Skeletal muscle tissue (tissue), 7 donors: ENCODE data around the genes DLEC1 and ACVR2B.

- PRO-cap, 3 experiments: no peak in any of the 3 experiments
- RAMPAGE, long total RNA: no peak
- RRBS, 2 experiments: no CpG with 5 or more reads among the region's 9 CpGs
Observed at GRCh38 chr3:33412383-33413087, 27.7 kb downstream of the UBP1 start.

DNA sequence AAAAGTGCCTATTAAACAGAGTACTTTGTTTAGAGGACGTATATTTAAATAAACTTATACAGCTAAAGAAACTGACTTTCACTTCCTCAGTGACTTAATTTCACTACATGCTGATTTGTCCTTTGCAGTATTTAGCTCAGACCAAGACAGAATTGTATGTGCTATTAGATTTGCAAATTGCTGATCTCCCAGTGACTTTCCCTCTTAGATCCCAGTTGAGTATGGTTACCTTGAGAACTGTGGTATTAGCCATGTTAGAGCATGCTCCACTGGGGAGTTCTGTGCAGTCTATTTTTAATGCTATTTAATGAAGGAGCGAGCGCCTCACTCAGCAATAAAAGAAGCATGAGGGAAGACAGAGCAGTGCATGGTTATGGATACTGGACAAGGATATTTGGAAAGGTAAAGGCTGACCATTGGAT is 2.7 kb downstream of the ARPP21 start:
- PRO-cap, 3 experiments: peak in 2 of 3 experiments; most common plus-strand start position 334 of the sequence (in 2); most common minus-strand start position 283 of the sequence (in 1)
- RAMPAGE, long total RNA: no peak
- RRBS, 2 experiments: no CpG with 5 or more reads among the region's 3 CpGs

GRCh38 chr3:36831106-36831758 is 66.9 kb upstream of the DCLK3 start:
- PRO-cap, 3 experiments: no peak in any of the 3 experiments
- RAMPAGE, long total RNA: no peak
- RRBS, 2 experiments: no CpG with 5 or more reads among the region's 16 CpGs

DNA sequence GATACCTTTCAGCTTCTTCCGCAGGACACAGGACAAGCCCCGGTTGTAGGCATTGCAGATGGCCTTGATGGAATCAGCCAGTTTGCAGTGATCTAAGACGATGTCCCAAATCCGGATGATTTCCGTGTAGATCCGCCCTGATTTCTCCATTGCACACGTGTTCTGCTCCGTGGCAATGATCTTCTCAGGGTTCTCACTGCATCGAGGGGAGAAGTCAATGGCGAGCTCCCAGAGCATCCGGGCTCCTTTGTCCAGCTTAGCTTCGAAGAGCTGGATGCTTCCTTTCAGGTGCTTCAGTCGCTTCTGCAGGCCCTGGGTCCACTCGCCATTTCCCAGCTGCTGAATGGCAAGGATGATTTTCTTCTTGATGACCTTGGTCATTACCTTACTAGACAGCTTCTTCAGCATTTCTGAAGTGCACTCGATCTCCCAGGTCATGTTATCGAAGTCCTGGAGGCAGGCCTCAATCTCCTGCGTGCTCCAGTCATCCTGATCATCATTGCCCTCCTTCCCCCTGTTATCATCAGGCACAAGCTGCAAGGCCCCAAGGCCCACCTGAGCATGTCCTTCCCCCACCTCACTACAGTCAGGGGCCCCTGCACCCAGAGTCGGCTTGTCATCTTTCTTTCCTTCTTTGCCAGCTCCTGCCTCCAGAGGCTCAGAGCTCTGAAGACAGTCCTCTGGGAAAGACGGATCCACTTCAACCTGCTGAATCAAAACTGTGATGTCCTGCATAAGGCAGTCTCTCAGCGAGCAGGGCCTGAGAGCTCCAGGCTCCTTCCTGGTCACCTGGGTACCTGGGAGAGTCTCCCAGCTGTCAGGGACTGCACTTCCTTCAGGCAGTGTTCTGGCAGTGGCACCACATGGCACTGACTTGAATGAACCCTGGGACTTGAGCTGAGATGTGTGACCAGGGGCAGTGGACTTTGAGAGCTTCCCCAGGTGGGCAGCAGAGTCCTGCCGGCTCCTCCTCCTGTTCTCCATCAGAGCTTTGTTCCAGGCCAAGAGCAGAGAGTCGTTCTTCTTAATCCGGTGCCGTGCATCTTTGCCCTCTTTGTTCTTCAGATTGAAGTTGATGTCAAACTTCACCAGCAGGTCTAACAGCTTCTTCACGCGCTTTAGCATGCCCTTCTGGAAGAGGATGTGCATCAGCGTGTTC is 87.7 kb downstream of the TRANK1 start:
- PRO-cap, 3 experiments: no peak in any of the 3 experiments
- RAMPAGE, long total RNA: no peak
- RRBS, 2 experiments: 95 to 96% methylated on average over 9 of the region's 27 CpGs

DNA sequence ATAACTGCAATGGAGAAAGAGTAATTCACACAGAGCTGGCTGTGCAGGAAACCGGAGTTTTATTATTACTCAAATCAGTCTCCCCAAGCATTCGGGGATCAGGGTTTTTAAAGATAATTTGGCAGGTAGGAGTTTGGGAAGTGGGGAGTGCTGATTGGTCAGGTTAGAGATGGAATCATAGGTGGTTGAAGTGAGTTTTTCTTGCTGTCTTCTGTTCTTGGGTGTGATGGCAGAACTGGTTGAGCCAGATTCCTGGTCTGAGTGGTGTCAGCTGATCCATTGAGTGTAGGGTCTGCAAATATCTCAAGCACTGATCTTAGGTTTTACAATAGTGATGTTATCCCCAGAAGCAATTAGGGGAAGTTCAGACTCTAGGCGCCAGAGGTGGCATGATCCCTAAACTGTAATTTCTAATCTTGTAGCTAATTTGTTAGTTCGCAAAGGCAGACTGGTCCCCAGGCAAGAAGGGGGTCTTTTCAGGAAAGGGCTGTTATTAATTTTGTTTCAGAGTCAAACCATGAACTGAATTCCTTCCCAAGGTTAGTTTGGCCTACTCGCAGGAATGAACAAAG is 20.6 kb upstream of the TRANK1 start:
- PRO-cap, 3 experiments: no peak in any of the 3 experiments
- RAMPAGE, long total RNA: no peak
- RRBS, 2 experiments: no CpG with 5 or more reads among the region's 5 CpGs

- PRO-cap, 3 experiments: no peak in any of the 3 experiments
- RAMPAGE, long total RNA: no peak
- RRBS, 2 experiments: no CpG with 5 or more reads among the region's 2 CpGs
Observed at GRCh38 chr3:37140877-37141325, 33.5 kb downstream of the LRRFIP2 start.

DNA sequence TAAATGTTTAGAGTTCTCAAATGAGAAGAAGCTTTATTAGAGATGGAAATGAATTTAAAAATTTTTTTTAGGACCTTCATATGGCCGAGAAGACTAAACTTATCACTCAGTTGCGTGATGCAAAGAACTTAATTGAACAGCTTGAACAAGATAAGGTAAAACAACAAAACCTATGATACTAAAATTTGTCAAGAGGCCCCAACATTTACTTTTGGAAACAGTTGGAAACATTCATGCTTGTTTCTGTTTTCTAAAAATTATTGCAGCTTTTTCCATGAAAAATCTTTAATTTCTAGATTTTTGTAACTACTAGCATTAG is 56.1 kb downstream of the GOLGA4 start:
- PRO-cap, 3 experiments: no peak in any of the 3 experiments
- RAMPAGE, long total RNA: no peak
- RRBS, 2 experiments: no CpG with 5 or more reads among the region's 2 CpGs

- PRO-cap, 3 experiments: no peak in any of the 3 experiments
- RAMPAGE, long total RNA: no peak
- RRBS, 2 experiments: no CpG with 5 or more reads among the region's 6 CpGs
Observed at GRCh38 chr3:37545586-37546014, 93.7 kb downstream of the ITGA9 start.

GRCh38 chr3:37556638-37557109 is 104.7 kb downstream of the ITGA9 start:
- PRO-cap, 3 experiments: no peak in any of the 3 experiments
- RAMPAGE, long total RNA: no peak
- RRBS, 2 experiments: no CpG with 5 or more reads among the region's 9 CpGs

DNA sequence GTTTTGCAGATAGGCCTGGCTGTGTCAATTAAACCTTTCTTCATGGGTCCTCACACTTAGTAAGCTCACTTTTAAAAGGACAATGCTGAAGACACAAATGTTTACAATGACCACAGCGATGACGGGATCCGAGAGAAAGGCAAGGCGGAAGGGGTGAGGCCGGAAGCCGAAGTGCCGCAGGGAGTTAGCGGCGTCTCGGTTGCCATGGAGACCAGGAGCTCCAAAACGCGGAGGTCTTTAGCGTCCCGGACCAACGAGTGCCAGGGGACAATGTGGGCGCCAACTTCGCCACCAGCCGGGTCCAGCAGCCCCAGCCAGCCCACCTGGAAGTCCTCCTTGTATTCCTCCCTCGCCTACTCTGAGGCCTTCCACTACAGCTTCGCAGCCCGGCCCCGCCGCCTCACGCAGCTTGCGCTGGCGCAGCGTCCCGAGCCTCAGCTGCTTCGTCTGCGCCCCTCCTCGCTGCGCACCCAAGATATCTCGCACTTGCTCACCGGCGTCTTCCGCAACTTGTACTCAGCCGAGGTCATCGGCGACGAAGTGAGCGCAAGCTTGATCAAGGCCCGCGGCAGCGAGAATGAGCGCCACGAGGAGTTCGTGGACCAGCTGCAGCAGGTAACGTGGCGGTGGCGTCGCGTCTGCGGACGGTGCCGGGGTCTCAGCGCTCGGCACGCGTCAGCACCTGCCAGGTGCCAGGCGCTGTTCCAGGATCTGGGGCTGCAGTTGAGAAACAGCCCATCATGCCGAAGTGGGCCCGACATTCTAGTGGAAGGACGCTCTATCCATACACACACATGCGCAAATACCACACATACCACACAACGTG is at the start of gene DLEC1:
Gene DLEC1 (plus strand): TSS at position 187 of the 826 bp plus-strand sequence.
- PRO-cap, 3 experiments: no peak in any of the 3 experiments
- RAMPAGE, long total RNA: no peak
- RRBS, 2 experiments: 5 to 6% methylated on average over 24 of the region's 65 CpGs

DNA sequence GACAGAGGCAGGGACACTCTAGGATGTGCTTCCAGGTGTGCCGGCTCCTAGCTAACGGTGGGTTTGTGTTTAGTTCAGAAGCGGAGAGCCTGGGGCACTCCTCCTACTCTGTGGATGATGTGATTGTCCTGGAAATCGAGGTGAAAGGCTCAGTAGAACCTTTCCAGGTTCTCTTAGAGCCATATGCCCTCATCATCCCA is 40.5 kb downstream of the ACAA1 start:
- PRO-cap, 3 experiments: no peak in any of the 3 experiments
- RAMPAGE, long total RNA: no peak
- RRBS, 2 experiments: no CpG with 5 or more reads among the region's 4 CpGs

DNA sequence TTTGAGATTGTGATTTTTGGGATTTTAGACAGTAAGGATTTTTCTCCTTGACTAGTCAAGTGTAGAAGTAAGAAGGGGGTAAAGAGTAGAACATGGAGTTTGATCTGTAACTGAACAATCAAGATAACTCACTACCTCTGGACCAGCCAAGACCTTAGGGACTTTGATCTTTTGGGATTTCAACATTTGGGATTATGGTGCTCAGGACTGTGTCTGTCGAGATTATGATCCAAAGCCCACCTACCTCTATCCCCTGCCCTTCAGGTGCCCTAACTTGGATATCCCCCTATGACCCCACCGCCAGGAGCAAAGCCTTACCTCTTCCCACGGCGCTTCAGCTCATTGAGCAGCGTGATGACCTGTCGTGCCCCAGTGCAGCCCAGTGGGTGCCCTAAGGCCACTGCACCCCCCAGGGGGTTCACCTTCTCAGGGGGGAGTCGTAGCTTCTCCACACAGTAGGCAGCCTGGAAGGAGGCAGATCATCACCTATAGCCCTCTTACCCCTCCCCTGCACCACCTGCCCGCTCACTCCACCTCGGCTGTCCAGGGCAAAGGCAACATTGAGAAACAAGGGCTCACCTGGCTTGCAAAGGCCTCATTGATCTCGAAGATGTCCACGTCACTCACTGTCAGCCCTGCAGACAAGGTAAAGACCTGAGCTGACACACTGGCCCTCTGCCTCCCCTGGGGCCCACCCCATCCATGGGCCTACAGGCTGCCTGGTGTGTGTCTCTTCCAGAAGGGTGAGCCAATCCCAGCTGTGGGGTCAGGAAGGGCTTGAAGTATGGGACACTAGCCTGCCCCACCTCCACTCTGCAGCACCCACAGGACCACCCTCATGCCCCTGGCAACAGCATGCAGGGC is 11.4 kb downstream of the ACAA1 start:
- PRO-cap, 3 experiments: no peak in any of the 3 experiments
- RAMPAGE, long total RNA: no peak
- RRBS, 2 experiments: no CpG with 5 or more reads among the region's 11 CpGs

GRCh38 chr3:38140470-38141006 is 2.1 kb downstream of the MYD88 start:
- PRO-cap, 3 experiments: no peak in any of the 3 experiments
- RAMPAGE, long total RNA: no peak
- RRBS, 2 experiments: no CpG with 5 or more reads among the region's 8 CpGs

- PRO-cap, 3 experiments: no peak in any of the 3 experiments
- RAMPAGE, long total RNA: no peak
- RRBS, 2 experiments: no CpG with 5 or more reads among the region's 1 CpG
Observed at GRCh38 chr3:38189541-38190112, 24.3 kb downstream of the OXSR1 start.

- PRO-cap, 3 experiments: no peak in any of the 3 experiments
- RAMPAGE, long total RNA: no peak
- RRBS, 2 experiments: no CpG with 5 or more reads among the region's 7 CpGs
Observed at GRCh38 chr3:38443010-38443822, 10.5 kb upstream of the ACVR2B start.

- PRO-cap, 3 experiments: peak in 1 of 3 experiments; most common plus-strand start chr3:38453953 (in 1); most common minus-strand start chr3:38453738 (in 1)
- RAMPAGE, long total RNA: no peak
- RRBS, 2 experiments: 2 to 4% methylated on average over 29 of the region's 68 CpGs
Observed at GRCh38 chr3:38453444-38454121, at the start of gene ACVR2B. TSS of gene ACVR2B (plus strand) at chr3:38453890.

GRCh38 chr3:39106450-39107509 is 647 bp downstream of the GORASP1 start:
- PRO-cap, 3 experiments: peak in 3 of 3 experiments; most common plus-strand start chr3:39107246 (in 3); most common minus-strand start chr3:39107063 (in 1)
- RAMPAGE, long total RNA: no peak
- RRBS, 2 experiments: 2 to 3% methylated on average over 52 to 57 of the region's 90 CpGs

GRCh38 chr3:39202036-39202289 is 9.6 kb upstream of the XIRP1 start:
- PRO-cap, 3 experiments: no peak in any of the 3 experiments
- RAMPAGE, long total RNA: no peak
- RRBS, 2 experiments: no CpG with 5 or more reads among the region's 1 CpG

DNA sequence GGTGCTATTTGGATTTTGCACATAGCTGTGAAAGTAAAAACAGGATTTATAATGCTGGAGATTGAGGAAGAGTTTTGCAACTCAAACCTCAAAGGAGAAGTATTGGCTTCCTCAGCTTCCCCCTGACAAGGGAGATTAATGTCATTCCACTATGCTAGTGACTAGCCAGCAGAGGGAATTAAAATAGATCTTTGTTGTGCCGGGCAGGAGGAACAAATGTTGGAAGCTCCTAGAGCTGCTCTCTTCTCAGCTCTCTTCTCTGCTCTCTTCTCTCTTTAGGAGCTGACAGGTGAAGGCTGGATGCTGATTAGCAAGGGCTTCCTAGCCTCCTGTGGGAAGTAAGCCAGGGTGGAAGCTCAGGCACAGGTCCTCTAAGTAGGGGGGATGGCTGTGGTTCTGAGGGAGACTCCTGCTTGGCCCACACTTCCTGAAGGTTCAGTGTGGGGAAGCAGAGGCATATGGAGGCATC is 29.6 kb downstream of the CX3CR1 start:
- PRO-cap, 3 experiments: no peak in any of the 3 experiments
- RAMPAGE, long total RNA: no peak
- RRBS, 2 experiments: no CpG with 5 or more reads among the region's 1 CpG

DNA sequence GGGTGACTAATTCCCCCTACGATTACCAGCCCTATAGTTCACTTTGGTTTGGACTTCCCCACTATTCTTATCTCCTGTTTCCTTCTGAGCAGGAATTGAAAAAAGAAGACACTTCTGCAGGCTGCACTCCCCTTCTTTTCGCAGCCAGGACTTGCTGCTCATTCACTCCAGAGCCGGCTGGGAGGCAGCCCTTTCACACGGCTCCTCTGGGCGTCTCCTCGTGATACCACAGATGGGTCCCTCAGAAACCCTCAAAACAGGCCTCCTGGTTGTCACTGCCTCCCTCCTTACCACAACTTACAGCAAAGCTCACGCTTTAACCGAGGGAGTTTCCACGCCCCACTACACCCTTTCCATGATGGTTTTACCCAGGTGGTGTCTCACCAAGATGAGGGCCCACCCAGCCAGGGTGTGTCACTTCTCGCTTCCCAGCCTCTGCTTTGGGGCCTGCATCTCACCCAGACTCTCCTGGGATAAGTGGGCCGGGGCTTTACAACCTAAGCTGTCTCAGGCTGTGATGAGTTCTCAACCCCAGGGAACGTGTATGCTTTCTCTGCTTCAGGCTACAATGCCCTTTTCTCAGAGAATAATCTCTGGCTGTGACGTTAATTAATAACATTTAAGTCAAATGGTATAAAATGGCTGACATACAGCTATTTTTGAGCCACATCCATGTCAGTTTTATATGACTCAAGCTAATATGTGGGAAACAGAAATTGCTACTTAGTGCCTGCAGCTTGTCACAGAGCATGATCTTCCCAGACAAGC is 11.9 kb downstream of the CX3CR1 start:
- PRO-cap, 3 experiments: no peak in any of the 3 experiments
- RAMPAGE, long total RNA: no peak
- RRBS, 2 experiments: no CpG with 5 or more reads among the region's 13 CpGs